ENCODE measurements around the gene NUDT21.

- RRBS: no CpG with 5 or more reads among the region's 15 CpGs
Observed at GRCh38 chr16:55485042-55485917, 6.3 kb downstream of the MMP2 start.

- RRBS: no CpG with 5 or more reads among the region's 7 CpGs
Observed at GRCh38 chr16:55498047-55498702, 10.7 kb upstream of the LPCAT2 start.

- RRBS: no CpG with 5 or more reads among the region's 1 CpG
Observed at GRCh38 chr16:55557086-55557577, 9.4 kb upstream of the CAPNS2 start.

DNA sequence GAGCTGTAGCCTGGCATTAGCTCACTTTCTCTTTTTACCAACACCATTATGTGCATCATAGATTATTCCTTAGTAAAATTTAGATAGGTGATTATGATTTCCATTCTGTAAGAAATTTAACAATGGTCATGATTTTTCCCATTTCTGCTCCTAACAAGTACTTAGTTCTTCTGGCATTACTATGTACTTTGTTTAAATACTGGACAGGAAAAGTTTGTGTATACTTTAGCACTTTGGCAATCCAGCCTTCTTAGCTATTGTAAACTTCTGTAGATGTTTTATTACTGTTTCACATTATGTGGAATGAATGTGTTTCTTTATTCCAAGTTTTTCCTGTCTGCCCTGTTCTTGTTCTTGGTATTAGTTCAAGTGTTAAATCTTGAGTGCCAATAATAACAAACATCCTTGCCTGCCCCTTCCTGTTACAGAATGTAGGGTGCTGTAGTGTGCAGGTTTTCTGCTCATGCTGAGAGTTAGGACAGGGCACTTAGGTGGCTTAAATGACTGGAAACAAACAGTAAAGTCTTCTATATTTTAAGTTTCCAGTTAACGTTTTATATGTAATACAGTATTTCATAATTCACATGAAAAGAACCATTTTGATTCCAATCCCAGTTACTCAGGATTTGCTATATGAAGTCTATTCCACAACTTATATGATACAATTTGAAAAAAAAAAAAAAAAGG lies 7.2 kb upstream of the CAPNS2 start:
- RRBS: no CpG with 5 or more reads among the region's 1 CpG

DNA sequence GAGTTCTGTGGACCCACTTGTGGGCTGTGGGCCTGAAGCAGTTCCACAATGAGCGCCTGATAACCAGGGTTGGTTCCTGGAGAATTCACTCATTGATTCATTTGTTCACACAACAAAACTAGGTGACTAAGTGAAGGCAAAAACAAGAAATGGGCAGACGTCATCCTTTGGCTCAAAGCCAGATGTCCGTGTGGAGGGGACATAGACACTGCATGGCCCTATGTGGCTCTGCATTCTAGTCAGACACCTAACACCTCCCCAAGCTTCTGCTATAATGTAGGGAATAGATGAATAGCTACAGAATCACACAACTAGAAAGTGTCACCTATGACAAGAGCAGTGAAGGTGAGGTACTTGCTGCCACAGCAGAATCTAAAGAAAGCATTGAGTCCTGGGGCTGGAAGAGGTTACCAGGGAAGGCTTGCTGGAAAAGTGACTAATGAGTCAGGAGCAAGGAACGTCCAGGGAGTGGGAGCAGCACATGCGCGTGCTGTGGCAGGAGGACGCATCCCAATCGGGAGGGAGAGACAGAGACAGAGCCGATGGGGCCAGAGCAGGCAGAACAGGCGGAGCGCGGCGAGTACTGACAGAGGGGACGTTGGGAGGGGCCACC lies 58.9 kb downstream of the CES1 start:
- RRBS: no CpG with 5 or more reads among the region's 14 CpGs

- RRBS: no CpG with 5 or more reads among the region's 7 CpGs
Observed at GRCh38 chr16:55871782-55872237, 3.4 kb downstream of the CES5A start.

DNA sequence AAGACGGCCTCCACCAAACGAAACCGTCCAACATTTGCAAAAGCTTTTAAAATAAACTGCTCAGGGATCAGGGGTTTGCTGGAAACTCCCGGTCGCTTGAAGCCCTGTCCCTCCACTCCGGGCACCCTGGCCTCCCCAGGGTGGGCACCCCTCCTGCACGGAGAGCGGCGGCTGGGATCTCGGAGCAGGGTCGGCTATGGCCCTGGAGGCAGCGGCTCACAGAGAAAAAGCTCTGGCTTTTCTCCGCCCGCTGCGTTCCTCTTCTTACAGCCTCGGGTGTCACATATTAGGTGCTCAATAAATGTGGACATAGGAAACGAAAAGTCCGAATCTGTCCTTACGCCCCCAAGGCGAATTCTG lies 806 bp upstream of the GNAO1 start:
- RRBS: no CpG with 5 or more reads among the region's 20 CpGs

DNA sequence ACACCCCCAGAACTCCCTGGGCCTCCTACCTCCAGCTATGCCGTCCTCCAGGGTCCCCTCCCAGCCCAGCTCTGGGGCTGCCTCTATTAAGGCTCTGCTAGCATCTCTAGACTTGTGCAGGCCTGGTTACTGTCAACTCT lies 20.0 kb downstream of the GNAO1 start:
- RRBS: no CpG with 5 or more reads among the region's 1 CpG

DNA sequence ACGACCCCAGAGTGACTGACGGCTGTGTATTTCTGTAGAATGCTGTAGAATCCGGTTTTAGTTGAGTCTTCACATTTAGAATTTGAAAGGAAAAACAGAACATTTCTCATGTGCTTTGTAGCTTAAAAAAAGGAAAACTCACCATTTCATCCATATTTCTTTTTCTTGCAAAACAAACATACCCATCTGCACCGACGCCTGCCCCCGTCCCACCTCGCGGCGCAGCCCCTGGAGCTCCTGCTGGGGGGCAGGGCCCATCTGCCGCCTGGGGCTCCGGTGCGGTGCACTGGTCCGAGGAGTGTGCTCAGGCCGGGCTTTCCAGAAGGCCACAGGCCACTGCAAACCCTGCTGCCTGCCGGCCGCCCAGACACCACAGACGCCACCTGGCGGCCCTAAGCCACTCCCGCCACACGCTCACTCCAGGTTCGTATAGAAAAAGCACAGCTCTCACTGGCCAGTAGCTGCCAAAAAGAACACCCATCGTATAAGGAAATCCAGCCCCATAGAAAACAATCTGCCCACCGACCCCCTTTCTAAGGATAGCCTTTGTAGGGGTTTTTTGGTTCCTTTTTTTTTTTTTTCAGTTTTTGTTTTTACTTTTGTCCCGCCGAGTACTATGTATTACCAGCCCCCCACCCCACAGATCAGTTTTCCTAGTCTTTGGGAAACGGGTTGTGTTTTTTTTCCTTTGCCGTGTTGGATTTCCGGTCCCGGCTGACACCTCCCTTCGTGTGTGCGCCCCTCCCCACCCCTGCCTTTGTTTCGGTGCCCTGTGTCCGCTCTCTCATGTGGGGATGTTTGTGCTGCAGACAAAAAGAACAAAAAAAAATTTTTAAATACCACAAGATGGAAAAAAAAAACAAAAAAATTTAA lies 68.9 kb downstream of the AMFR start:
- RRBS: 5% methylated on average over 5 of the region's 33 CpGs

- RRBS: no CpG with 5 or more reads among the region's 10 CpGs
Observed at GRCh38 chr16:56367077-56367822, 58.1 kb downstream of the AMFR start.

DNA sequence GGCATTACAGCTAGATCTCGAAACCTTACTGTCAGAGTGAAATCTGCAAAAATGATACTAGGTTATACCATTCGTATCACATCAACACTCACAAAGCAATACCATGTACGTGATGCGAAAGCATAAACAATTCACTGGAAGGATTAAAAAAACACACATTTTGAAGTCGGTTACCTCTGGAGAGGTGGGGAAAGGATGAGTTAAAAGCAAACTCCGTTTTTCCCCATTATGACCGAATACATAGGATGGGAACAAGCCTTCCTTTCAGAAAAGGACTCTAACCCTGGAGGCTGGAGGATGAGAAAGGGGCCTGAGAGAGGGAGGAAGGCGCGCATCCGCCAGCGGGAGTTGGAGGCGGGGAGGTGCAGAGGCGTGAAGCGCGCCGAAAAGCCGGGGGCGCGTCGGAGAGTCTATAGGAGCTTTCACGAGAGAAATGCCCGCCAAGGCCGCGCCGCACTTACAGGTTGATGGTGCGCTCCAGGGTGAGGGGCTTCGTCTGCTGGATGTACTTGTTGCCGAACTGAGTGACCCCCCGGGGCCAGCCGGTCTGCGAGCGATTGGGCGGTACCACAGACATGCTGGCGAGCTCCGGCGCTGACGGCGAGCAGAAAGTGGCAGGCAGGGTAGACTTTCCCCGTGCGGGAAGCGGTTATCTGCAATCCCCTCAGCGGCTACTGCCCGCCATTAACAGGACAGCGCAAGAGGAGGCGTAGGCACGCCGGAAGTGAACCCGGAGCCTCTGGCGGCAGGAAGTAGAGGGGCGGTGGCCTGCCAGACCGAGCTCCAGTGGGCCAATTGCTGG lies at the start of gene NUDT21:
Gene NUDT21 (minus strand): TSS at position 707 of the 802 bp plus-strand sequence.
- RRBS: 2% methylated on average over 9 of the region's 51 CpGs

DNA sequence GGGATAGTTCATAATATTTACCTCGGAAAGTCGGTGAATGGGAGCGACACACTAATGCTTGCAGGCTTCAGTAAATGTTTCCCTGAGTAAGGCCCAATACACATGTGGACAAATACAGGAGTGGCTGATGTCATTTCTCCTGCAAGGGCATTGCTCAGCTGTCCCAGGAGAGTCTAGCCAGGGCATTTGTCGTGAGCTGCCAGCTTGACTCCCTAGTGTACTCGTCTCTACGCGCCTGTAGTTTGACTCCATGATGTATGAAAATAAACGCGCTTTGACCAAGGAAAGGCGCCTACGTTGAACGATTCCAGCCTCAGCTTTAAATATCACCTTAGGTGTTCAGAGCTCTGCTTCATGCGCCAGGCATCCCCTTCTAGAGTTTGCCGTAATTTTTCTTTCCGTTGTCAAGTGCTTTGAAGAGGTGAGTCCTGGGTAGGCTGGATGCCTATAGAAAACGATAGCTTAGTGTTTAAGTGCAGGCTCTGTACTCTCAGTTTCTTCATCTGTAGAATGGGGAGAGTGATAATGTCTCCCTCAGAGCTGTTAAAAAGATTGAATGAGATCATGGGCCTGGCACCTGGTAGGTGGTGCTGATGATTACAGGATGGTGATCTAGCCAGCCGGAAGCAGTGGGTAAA lies 894 bp downstream of the OGFOD1 start:
- RRBS: no CpG with 5 or more reads among the region's 17 CpGs

DNA sequence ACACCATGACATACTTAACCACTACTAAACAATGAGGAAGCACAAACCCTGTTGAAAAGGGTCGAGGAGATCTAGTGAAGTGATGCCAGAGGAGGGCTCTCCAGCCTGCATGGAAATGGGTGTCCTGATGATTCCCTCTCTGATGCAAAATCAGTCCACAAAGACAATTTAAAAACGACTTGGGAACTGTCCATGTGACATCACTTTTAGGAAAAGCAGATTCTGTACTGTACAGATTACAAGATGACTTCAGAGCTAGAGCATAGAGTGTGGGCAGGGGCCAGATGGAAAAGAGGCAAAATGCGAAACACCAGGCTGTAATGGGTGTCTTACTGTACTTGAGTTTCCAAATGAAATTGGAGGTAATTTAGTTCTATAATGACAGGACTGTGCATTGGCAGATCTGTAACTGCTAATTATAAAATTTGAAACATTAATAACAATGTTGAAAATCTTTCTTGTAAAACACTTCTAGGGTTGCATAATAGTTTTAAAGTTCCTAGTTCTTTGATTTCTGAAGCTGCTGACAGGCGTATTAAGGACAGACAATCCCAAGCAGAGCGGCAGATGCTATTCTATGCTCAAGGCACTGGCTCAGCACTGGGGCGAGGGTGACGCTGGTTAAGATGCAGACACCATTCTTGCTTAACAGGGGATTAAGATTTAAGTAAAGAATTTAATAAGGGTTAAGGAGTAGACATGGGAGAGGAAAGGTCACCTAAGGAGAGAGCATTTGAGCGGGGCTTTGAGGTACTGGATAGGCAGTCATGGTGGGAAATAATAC lies 29.5 kb downstream of the OGFOD1 start:
- RRBS: no CpG with 5 or more reads among the region's 8 CpGs

GRCh38 chr16:56626359-56626638 lies 718 bp downstream of the MT1E start:
- RRBS: no CpG with 5 or more reads among the region's 5 CpGs

GRCh38 chr16:56642873-56643300 lies 4.4 kb downstream of the MT1A start:
- RRBS: no CpG with 5 or more reads among the region's 10 CpGs

GRCh38 chr16:56682550-56683063 lies 337 bp downstream of the MT1X start:
- RRBS: no CpG with 5 or more reads among the region's 10 CpGs

GRCh38 chr16:56728915-56729334 lies 1.0 kb upstream of the NUP93 start:
- RRBS: no CpG with 5 or more reads among the region's 5 CpGs

GRCh38 chr16:56748826-56749125 lies 18.8 kb downstream of the NUP93 start:
- RRBS: no CpG with 5 or more reads among the region's 3 CpGs

GRCh38 chr16:56750086-56750449 lies 20.1 kb downstream of the NUP93 start:
- RRBS: no CpG with 5 or more reads among the region's 1 CpG

DNA sequence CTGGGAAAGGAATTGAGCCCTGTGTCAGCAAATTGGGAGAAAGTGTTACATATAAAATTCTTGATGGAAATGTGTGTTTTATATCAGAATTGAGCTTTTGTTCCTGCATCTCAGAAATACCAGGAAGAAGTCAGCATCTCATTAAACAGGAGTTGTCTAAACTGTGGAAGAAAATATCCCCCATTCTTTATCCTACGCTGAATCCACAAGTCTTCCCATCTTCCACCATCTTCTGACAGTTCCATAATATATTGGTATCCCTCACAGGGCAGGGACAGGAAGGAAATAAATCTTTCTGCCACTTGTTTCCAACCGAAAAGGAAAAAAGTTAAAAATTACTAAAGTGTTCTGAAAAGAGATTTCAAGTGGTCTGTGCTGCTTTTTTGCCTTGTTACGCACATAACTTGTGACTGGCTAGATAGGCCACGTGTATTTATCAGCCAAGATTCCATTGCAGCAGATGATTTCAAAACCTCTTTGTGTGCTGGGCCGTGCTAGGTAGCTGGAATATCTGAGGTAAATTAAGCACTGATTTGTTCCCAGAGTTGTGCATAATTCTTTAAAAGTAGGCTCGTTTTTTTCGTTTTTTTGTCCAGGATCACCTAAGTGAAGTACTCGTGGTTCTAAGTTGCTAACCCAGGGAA lies 16.6 kb upstream of the SLC12A3 start:
- RRBS: no CpG with 5 or more reads among the region's 8 CpGs